Metastatic Pancreatic Carcinoma in the Ovary (tissue), 1 donor: ENCODE results near the genes UBTF, DBF4B and ACBD4.

DNA sequence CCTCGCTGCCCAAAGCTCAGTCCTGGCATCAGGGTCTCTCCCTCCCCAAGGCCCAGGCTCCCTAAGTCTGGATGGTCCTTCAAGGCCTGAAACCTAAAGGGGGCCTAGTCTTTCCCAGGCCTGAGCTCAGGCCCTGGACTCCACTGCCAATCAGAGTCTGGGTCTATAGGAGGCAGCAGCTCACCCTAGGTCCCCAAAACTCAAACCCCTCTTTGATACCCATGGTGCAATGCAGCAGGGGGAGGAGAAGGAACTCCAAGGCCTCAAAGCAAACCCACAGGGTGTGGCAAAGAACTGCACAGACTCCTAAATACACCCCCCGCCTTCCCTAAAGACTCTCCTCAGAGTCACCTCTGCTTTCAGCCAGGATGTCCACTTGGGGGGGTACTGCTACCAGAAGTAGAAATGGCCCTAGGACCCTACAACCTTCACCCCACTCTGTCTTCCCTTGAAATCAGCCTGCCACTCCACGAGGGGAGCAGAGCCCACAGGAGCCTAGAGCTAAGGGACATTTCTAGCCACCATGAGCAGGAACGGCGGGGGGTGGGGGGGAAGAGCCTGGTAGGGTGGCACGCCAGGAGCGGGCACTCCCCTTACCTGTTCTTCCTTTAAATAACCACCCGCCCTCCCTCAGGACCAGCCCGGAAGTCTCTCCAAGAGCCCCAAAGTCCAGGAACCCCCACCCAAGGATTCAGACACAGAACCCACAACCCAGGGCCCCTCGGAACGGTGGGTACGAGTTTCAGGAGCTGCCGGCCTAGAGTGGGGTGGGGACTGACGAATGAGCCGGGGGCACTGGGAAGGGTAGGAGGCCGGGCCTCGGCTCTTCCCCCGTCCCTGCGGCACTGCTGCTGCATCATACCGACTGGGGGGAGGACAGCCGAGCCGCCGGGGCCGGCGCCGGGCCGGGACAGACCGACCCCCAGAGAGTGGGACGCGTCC is 1.2 kb downstream of the ATXN7L3 start:
- PRO-cap, result bidirectional peak, plus-strand start at position 859 of the sequence, minus-strand start at position 841 of the sequence

DNA sequence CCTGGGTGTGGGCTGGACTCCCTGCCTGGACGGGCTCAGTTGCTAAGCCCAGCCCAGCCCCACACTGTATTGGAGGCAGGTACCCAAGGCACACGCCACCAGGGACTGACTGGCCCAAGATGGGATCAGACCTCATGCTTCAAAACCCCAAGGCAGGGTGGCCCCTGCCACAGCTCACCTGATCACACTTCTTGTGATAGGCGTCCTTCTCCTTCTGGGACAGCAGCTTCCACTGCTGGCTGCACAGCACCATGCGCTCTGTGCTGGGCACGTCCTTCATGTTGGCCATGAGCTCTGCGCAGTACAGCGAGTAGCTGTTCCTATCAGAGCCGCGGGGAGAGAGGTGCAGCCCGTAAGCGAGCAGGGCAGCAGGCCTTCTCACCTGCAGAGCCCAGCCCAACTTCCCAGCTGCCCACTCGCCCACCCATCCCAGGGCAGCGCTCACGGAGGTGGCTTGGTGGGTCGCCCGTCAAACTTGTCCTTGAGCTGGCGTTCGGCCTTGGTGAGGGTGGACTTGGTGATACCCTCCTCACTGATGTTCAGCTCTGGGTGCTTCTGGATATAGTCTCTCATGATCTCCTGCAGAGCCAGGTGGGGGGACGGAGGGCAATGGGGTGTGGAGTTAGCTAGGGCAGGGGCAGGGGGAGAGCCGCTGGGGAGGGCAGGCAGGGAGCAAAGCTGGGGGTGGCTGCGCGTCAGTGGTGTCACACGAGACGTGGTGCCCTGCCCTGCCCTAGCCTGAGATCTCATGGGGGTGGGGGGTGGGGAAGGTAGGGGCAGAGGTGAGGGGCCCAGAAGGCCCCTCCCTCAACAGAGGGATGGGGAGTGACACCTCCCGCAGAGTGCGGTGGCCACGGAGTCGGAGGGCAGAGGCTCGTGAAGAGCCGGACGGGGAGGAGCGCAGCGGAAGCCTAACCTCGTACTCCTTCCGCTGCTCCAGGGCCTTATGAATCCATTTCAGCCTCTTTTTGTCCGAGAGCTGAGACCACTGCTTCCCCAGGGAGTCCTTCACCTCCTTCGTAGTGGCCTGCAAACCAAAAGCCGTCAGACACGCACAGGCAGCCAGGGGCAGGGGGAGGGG is 7.7 kb downstream of the UBTF start:
- PRO-cap, result no peak

DNA sequence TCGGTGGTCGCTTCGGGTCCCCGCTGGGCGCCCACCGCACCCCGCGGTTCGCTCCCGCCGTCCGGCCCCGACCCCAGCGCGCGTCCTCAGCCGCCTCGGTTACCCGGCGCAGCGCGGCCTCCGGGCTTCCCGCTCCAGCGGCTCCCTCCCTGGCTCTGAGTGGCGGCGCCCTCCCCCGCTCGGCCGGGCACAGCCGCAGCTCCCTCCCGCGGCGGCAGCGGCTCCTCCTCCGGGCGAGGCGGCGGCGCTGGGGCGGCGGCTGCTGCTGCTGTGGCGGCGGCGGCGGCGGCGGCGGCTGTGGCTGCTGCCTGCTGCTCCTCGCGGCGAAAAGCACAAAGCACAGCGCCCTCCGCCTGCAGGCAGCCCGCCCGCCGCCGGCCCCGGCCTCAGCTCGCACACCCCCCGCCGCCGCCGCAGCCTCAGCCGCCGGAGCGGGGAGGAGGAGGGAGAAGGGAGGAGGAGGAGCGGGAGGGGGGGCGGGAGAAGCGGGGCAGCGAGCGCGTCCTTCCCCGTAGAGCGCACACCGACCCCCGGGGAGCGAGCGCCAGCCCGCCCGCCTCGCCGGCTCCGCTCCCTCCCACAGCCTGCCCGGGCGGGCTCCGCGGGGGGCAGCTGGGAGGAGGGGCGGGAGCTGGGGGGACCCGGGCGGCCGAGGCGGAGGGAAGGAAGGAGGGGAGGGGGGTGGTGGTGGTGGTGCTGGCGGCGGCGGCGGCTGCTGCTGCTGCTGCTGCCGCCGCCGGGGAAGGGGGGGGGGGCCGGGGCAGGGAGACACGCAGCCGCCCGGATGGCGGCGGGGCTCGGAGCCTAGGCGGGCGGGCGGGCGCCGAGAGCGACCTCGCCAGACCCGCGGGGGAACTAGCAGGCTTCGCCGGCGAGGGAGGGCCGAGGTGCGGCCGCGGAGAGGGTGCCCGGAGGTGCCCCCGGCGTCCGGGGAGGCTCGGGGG is at the start of gene UBTF:
Gene UBTF, minus strand, starts transcription at position 334 of the 944 bp plus-strand sequence.
- PRO-cap, result bidirectional peak, plus-strand start at position 236 of the sequence, minus-strand start at position 186 of the sequence; bidirectional peak, plus-strand start at position 523 of the sequence, minus-strand start at position 586 of the sequence

DNA sequence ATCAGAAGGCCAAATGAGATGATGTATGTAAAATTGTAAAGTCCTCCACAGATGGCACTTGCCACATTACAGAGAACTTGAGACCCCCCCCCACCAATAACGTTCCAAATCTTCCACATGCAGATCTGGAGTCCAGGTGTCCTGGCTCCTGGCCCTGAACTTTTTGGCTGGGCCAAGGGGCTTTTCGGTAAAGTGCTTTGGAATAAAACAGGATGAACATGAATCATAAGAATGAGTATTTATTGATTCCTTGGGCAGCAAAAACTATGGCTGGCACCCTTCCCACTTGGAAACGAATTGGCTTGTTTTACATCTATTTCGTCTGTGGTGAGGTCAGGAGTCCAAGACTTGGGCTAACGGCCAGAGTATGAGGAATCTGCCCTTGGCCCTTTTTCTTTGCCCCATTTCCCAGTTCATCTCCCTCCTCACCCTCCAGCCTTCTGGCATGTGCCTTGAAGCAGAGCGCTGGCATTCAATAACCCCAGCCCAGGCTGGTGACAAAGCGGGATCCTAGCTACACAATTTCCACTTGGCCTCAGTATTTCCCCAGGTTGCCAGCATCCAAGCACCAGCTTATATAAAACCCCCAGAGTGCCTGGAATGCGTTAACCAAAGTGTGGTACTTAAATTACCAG is 4.1 kb upstream of the UBTF start:
- PRO-cap, result no peak

DNA sequence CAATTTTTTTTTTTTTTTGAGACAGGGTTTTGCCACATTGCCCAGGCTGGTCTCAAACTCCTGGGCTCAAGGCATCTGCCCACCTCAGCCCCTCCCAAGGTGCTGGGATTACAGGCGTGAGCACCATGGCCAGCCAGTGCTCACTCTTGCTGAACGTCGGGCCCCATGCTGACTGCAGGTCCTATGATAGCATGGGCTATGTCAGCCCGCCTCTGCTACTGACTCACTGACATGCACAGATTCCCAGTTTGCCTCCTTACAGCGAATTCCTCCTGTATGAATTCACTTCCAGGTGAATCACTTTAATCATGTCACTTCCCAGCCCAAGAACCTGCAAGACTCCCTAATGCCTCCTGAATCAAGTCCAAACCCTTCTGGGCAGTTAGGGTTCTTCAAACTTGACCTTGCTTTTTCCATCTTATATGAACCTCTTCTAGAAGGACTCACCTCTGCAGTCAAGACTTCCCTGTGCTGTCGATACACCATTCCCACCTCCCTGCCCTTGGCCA is 16.1 kb upstream of the UBTF start:
- PRO-cap, result no peak

- PRO-cap, result no peak
These were observed 7.0 kb downstream of the SLC25A39 start for GRCh38 chr17:44317206-44318485.

DNA sequence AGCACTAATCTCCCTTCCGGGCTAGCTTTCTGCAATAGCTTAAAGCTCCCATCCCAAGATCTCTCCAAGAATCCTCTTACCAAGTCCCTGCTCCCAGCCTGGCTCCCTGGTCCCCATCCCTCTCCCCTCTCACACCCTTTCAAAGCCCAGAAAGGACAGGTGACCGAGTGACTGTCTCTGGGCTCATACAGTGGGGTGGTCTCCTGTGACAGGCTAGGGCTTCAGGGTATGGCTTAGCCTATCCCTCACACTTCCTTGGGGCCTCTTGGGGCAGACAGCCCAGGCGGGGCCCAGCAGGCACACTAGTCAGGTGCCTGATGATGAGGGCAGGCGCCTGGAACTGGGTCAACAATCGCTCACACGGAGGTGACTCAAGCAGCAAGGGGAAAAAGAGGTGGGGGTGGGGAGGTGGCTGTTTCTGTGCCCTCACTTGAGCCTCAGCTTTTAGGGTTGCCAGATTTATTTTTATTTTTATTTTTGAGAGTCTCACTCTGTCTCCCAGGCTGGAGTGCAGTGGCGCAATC is 6.5 kb upstream of the GRN start:
- PRO-cap, result no peak

GRCh38 chr17:44348598-44349168 is 3.6 kb downstream of the GRN start:
- PRO-cap, result no peak

DNA sequence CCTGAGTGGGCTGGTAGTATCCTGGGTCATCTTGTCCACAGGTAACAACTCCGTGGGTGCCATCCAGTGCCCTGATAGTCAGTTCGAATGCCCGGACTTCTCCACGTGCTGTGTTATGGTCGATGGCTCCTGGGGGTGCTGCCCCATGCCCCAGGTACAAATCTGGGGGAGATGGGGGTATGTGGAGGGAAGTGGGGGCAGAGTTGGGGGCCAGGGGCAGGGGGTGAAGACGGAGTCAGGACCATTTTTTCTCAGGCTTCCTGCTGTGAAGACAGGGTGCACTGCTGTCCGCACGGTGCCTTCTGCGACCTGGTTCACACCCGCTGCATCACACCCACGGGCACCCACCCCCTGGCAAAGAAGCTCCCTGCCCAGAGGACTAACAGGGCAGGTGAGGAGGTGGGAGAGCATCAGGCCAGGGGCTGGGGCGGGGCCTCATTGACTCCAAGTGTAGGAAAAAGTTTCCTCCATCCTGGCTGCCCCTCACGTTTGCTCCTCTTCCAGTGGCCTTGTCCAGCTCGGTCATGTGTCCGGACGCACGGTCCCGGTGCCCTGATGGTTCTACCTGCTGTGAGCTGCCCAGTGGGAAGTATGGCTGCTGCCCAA is 5.2 kb downstream of the GRN start:
- PRO-cap, result no peak

GRCh38 chr17:44453364-44454245 is 49.6 kb downstream of the GPATCH8 start:
- PRO-cap, result no peak

GRCh38 chr17:44461748-44461947 is 41.6 kb downstream of the GPATCH8 start:
- PRO-cap, result no peak

DNA sequence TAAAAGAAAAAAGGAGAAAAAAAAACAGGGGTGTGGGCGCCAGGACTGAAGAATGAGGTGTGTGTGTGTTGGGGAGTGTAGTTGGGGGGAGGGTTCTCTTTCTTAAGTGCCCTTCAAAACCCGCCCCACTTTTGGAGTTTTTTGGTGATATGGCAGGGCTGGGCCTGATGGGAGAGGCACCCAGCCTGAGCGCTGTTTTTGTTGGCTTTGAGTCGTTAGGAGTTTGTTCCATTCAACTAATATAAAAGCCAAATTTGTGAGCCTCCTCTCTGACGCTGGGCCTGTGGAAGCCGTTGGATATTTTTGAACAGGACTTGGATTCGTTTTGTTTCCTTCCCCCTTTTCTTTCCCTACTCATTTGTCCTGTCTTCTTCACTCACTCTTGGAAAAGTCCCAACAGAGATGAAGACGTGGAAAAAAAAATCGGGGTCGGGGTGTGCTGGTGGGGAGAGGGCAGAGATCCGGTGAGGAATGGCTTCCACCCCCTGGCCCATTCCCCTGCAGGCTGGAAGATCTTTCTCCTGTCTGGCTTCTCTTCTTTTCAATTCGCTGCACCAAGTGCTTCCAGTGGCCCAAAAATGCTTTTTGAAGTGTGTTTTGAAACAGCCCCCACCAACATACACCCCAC is 2.4 kb downstream of the FZD2 start:
- PRO-cap, result no peak

GRCh38 chr17:44678203-44678431 is 11.5 kb downstream of the CCDC43 start:
- PRO-cap, result no peak

- PRO-cap, result bidirectional peak, plus-strand start at chr17:44708691, minus-strand start at chr17:44708584
These were observed at the start of gene DBF4B for GRCh38 chr17:44708326-44709049. DBF4B (plus strand) TSS chr17:44708665.

GRCh38 chr17:44759130-44760039 is 597 bp downstream of the ADAM11 start:
- PRO-cap, result no peak

DNA sequence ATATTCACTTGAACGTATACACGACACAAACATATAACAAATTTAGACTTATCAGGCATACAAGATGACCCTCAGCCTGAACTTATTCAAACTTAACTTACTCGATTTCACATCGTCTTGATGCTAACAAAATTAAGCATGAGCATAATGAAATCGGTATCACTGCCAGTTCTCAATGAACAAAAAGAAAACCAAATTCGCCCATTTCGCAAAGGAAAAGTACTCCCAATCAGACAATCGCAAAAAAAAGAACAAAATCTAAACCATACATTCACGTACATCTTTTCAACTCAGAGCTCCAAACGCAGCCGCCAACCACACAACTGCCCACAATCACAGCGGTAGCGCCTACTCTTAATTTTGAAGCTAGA is 1.1 kb downstream of the GJC1 start:
- PRO-cap, result no peak

GRCh38 chr17:44830540-44830951 is 459 bp upstream of the GJC1 start:
- PRO-cap, result no peak

- PRO-cap, result no peak
These were observed 3.3 kb downstream of the HIGD1B start for GRCh38 chr17:44850704-44851592.

- PRO-cap, result no peak
These were observed 12.5 kb upstream of the C1QL1 start for GRCh38 chr17:44980581-44981116.

DNA sequence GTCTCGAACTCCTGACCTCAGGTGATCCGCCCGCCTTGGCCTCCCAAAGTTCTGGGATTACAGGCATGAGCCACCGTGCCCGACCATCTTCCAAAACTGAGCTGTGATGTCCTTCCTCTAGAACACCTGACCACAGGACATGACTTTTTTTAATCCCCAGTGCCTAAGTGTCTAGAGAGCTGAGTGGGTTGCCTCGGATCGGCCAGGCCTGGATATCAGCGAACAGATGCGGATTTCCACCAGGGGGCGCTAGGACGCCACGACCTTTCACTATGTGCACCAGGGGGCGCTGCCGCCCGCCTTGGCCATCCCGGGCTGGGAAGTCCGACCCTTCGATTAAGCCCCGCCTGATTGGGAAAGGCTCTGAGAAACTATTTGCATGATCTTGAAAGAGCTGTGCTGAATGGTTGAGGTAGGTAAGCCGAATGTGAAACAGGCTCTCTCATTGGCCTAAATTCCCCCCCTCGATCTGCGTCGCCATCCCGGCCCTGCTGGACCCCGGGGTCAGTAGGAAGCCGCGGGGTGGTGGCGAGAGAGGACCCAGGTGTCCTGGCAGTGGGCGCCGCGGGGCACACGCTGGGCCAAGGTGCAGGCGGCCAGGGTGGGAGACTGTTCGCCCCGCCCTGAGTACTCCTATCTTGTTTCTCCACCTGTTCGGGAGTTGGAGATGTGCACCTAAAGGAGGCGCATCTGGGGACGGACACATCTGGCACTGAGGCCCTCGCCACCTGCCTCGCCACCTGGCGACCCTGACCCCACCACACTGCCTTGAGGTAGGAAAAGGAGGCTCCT is at the start of gene ACBD4:
Gene ACBD4, plus strand, starts transcription at position 507 of the 792 bp plus-strand sequence.
- PRO-cap, result unidirectional peak, plus-strand start at position 510 of the sequence